PC-3 (cell line): ENCODE measurements around a stretch of chr15.

GRCh38 chr15:101527912-101528881 is 38.7 kb upstream of the PCSK6 start:
- RAMPAGE, long total RNA, result no peak

GRCh38 chr15:101640960-101641513 is 11.1 kb downstream of the TM2D3 start:
- RAMPAGE, long total RNA, result no peak

DNA sequence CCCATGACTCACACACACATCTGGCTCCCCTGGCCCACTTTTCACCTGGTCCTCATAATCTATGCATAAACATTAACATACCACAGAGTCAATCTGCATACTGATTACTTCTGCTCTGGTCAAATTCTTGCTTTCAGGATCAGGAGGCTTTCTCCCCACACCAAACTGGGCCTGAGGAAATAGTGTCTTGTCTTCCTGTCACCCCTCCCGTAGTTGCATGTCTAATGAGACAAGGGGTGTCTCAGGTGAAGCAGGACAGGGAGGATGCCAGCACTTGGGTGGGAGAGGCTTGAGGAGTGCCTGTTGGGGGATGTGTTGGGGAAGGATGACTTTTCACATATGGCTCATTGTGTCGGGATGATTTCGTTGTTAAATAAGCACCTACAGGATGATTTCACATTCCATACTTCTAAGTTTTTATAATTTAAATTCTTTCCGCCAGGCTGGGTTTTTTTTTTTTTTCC is 142.2 kb downstream of the OR4F15 start:
- RAMPAGE, long total RNA, result no peak

DNA sequence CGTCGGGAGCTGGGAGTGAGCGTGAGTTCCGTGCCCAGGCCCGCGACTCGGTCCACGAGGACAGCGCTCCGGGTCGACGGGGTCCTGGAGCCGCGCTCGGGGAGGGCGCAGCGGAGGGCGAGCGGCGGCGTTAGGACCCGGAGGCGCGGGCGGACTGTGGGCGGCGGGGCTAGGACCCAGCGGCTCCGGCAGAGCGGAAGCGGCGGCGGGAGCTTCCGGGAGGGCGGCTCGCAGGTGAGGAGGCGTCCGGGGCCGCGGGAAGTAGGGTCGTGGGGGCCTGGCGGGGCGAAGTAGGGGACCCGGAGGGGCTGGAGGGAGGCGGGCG is 149.4 kb downstream of the OR4F15 start:
- RAMPAGE, long total RNA, result no peak

DNA sequence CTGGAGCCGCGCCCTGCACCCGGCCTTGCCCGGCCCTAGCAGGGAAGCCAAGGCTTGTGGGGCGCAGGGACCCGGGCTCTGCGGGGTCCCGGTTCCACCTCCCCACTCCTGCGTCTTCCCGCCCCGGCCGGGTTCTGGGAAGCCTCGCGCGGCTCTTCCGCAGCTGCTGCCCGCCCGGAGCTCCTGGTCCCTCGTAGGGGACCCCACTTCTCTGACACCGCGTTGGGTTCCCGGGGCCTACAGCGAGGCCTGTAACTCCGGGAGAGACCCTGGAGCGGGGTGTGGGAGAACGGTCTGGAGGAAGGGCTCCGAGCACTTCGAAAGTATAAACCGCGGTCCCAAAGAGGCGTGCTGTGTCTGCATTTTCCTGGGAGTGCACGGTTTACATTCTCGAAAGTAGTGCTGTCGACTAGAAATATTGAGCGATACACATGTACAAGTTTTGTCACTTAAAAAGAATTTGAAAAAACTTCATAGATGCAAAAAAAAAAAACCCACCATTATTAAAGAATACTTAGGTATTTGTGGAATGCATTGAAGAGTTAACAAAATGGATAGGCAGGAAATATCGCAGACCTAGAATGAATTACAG is 150.0 kb downstream of the OR4F15 start:
- RAMPAGE, long total RNA, result no peak